ENCODE measurements around the genes RAI14 and DNAJC21.

GRCh38 chr5:32098192-32099008, 75.7 kb downstream of the GOLPH3 start:
- PRO-cap, 2 experiments, result no peak in any of the 2 experiments

DNA sequence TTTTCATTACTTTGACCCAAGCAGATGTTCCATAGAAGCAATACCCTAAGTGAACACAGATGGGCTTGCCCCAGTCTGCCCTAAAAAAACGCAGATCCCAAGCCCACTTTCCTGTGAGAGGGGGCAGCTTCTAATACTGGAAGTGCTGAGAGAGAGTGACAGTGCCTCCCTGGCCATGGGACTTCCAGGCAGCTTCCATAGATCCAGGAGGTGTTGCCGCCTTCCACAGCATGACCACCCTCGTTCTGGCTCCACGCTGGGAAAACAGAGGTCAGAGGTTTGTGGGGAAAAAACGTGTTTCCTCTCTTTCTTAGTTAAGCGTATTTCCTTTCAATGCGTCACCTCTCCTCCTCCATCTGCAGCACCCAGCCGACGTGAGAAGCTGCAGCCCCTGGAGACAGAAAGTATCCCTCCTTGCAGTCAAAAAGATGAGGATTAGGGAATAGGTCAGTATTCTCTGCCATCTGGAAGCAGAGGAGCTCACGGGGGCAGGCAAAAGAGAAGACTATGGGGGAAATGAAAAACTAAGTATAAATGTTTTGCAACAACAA, 38.2 kb downstream of the MTMR12 start:
- PRO-cap, 2 experiments, result no peak in any of the 2 experiments

DNA sequence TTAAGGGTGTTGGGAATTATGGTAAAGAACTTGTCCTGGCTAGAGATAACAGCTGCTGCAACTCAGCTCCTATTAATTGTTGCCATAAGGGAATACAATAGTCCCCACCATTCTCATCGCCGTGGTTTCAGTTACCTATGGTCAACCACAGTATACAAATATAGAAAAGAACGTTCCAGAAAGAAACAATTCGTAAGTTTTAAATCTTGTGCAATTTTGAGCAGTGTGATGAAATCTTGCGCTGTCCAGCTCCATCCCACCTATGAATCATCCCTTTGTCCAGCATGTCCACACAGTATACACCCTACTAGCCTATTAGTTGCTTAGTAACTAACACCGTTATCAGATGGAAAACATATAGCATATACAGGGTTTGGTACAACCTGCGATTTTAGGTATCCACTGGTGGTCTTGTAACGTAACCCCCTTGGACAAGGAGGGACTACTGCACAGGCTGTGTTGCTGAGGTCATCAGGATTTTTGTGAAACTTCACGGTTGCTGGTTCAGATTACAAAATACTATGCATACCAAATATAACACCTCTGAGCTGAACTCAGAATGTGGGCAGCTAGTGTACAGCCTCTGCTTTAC, 53.5 kb downstream of the ZFR start:
- PRO-cap, 2 experiments, result no peak in any of the 2 experiments

DNA sequence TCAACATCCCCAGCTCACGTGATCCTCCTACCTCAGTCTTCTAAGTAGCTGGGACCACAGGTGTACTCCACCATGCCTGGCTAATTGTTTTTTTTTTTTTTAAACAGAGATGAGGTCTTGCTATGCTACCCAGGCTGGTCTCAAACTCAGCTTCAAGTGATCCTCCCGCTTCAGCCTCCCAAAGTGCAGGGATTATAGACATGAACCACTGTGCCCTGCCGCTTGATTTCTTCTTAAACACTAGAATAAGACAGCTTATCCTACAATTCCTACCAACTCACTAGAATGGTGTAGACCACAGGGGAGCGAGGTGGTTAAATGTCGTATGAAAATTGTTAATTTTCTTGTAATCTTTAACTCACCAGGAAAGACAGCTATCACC, 11.7 kb downstream of the ZFR start:
- PRO-cap, 2 experiments, result no peak in any of the 2 experiments

GRCh38 chr5:32713289-32714546, 2.6 kb downstream of the NPR3 start:
- PRO-cap, 2 experiments, result no peak in any of the 2 experiments

DNA sequence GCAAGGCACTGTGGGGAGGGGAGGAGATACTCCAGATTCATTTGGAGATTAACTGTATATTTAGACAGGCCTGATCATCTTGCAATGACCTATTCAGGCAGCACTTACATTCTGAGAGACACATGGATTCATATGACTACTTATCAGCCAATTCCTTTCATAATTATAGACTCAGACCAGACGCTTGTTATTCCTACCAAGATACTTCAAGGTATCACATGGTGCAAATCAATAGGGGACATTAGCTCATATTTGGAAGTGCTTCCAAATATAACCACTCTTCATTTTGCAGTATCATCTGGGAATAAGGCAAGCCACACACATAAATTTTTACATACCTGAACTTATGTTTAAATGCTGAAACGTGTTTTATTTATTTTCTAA, 153.5 kb upstream of the TARS1 start:
- PRO-cap, 2 experiments, result no peak in any of the 2 experiments

DNA sequence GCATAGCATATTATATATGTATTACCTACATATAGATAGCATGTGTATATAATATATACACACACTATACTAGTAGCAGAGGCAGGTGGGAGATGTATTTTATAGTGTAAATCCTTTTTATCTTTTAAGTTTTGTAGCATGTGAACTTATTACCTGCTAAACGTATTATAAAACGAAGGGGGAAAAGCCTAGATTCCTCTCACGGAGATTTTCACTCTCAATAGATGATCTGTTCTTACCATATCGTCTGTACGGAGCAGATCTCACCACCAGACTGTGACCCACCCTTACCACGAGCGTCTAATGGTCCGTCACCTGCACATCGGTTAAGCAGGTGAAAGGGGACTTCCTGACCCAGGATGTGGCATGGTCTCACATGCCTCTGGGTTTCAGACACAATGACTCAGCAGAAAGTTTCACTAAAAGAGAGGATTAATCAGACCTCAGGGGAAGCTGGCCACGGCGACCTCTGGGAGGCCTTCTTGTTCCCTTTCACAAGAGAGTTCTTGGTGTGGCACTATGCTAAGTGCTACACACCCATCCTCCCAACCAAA, 41.8 kb downstream of the ADAMTS12 start:
- PRO-cap, 2 experiments, result no peak in any of the 2 experiments

DNA sequence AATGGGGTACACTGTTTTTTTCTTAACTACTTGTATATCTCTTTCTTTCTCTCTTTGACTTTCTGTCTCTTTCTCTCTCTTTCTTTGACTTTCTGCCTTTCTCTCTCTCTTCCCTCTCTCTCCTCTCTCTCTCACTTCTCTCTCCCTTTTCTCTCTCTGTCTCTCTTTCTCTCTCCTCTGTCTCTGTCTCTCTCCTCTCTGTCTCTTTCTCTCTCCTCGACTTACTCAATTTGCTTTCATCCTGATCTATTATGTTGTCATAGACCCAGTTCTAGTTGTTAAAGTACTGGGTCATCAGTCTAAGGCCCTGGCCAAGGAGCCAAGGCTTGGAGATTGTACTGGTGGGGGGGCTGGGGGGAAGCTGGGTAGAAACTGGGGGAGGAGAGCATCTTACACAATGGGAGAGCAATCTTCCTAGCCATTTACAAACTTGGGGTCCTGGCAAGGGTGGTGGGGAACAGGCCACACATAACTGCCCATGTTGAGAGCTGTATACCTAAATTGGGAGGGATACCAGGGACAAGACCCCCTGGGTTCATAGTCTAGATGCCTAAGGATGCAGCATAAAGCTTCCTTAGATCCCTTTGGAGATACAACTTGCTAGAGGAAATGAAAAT, 20.3 kb upstream of the C1QTNF3 start:
- PRO-cap, 2 experiments, result no peak in any of the 2 experiments

DNA sequence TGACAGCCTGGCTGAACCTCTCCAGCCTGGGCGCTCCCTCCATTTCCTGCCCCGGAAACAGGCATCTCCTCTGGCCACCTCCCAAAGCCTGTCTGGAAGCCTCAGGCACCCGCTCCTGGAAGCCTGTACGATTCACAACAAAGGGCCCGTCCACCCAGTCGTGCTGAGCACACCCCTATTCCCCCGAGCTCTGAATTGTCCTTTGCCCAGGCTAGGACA, 138.2 kb upstream of the C1QTNF3 start:
- PRO-cap, 2 experiments, result no peak in any of the 2 experiments

- PRO-cap, 2 experiments, result no peak in any of the 2 experiments
These were observed 149.8 kb upstream of the C1QTNF3 start for GRCh38 chr5:34192405-34193565.

DNA sequence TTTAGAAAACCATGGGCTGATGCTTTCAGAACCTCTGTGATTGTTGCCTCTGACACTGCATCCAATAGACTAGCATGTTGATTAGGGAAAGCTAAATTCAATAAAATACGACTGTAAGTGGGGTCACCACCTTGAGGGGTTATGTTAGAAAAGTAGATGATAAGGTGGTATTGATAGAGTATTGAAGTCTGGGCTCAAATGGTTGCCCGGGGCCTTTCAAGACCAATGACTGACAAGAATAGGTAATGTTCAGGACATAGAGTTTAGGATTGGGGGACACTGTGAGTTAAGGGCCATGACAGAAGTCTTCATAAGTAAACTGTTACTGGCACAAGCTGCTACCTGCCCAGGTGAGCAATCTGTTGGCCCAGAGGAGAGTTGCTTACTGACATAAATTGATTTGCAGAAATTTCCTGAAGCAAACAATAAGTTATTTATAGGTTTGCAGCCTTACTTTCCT, 202.6 kb upstream of the C1QTNF3 start:
- PRO-cap, 2 experiments, result no peak in any of the 2 experiments

- PRO-cap, 2 experiments, result no peak in any of the 2 experiments
These were observed 57.9 kb upstream of the RAI14 start for GRCh38 chr5:34598200-34598711.

GRCh38 chr5:34655998-34656709, at the start of gene RAI14:
Gene RAI14 (plus strand): TSS chr5:34656328.
- PRO-cap, 2 experiments, result peak in 2 of 2 experiments; most common plus-strand start chr5:34656235 (in 1); most common minus-strand start chr5:34656161 (in 1)

- PRO-cap, 2 experiments, result no peak in any of the 2 experiments
These were observed 28.0 kb downstream of the TTC23L start for GRCh38 chr5:34866729-34867619.

- PRO-cap, 2 experiments, result peak in 1 of 2 experiments; most common plus-strand start chr5:34929559 (in 1); most common minus-strand start chr5:34929244 (in 1)
These were observed at the start of gene DNAJC21 for GRCh38 chr5:34928843-34929724. Gene DNAJC21 (plus strand): TSS chr5:34929559.

DNA sequence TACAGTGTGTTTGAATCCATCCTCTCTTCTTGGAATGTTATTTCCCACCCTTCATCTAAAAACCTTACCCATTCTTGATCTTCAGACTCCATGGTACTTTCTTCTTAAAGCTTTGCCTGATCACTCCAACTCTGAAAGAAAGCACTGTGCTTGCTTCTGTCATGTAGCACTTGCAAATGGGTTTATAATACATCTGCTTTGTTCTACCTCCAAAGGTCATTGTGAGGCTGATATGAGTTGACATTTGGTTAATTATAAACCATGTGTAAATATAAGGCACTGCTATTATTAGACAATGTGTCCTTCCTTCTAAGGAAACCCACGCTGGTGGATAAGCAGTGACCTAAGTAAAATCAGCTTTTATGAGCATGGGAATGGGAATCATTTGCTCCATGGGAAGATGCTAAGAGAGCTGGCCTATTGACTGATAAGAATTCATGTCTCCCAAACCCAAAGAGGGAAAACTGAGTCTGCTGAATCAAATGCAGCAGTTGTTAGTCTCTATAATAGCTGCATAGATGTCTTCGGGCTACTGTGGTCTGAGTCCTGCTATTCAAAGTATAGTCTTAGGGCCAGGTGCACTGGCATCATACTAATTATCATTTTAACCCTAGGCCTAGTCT, 7.6 kb upstream of the PRLR start:
- PRO-cap, 2 experiments, result peak in 2 of 2 experiments; most common plus-strand start position 384 of the sequence (in 1); most common minus-strand start position 133 of the sequence (in 1)

DNA sequence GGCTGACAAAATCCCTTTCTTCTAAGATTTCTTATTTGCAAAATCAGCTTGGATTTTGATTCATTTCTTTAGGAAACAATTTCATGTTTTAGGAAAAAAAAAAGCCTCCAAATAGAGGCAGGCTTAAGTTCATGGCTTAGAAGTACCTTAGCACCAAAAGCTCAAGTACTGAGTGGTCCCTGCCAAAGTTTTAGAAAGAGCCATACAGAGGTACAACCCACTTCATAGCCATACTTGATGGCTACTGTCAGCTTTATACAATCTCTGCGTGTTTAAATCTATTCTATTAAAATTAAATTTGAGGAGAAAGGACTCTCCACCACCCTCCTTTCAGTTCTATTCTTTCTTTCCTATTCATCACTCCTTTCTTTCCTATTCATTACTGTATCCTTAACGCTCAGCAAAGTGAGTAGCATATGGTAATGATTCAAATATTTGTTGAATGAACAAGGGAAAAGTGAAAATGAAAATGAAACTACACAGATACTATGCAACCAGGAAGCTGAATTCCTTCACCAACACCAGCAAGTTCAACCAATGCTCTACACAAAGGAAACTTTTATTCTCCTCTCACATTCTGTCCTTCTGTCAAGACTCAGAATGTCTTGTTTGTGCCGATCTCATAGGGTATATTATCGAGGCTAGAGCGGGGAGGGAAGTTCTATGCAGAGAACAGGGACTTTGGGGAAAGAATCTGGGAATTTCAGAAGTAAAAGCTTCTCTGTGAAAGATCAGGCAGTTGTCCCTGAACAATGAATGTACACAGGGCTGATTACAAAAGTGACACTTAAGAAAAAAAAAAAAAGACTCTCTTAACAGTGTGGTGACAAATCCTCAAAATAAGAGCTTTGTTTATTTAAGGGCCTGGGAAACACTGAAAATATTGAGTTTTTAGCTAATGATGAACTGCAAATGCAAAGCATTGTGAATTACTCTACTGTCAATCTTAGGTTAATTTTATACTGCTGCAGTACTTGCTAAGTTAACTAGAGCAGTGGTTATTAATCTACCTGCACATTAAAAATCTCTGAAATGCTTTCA, 138.5 kb upstream of the SPEF2 start:
- PRO-cap, 2 experiments, result no peak in any of the 2 experiments

- PRO-cap, 2 experiments, result no peak in any of the 2 experiments
These were observed 59.1 kb downstream of the SPEF2 start for GRCh38 chr5:35676823-35677022.

- PRO-cap, 2 experiments, result no peak in any of the 2 experiments
These were observed 76.5 kb upstream of the IL7R start for GRCh38 chr5:35780058-35780699.

GRCh38 chr5:36481340-36481638, 125.1 kb upstream of the SLC1A3 start:
- PRO-cap, 2 experiments, result no peak in any of the 2 experiments

Measured in Colon Carcinoma Metastatic in the Brain (tissue), 2 donors.